ENCODE measurements around the gene SYPL1.

DNA sequence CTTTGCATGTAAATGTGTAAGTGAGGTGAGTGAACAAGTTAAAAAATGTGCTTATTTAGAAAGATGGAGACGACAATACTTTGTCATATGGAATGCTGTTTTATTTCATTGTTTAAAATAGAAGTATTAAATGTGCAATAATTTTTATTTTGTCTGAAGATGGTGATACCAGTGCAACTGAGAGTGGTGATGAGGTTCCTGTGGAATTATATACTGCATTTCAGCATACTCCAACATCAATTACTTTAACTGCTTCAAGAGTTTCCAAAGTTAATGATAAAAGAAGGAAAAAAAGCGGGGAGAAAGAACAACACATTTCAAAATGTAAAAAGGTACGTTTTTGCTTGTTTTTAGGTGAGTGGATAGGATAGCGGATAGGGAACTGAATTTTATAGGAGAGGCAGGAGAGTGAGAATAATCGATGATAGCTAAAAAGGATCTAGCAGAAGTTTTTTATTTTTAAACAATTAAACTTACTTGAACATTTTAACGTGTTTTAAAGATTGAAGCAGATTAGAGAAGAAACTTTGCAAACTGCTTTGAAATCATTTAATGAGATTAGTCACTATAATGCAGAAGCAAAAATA is 60.6 kb downstream of the KMT2E start:
- PRO-cap: no peak

DNA sequence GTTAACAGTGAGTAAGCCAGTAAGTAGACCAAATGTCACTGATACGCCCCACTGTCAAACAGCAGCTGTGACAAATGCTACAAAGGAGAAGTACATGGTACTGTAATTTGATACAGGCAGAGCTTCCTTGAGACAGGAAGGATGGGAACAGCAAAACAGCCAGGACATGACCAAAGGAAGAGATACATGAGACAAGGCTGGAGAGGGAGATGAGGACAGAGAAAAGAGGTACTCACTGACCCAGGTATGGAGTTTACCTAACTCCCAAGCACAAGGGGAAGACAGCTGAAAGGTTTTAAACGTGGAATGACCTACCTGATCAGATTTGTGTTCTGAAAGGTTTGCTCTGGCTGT is 127.0 kb downstream of the SRPK2 start:
- PRO-cap: no peak

- PRO-cap: no peak
These were observed 123.9 kb downstream of the SRPK2 start for GRCh38 chr7:105264569-105265429.

DNA sequence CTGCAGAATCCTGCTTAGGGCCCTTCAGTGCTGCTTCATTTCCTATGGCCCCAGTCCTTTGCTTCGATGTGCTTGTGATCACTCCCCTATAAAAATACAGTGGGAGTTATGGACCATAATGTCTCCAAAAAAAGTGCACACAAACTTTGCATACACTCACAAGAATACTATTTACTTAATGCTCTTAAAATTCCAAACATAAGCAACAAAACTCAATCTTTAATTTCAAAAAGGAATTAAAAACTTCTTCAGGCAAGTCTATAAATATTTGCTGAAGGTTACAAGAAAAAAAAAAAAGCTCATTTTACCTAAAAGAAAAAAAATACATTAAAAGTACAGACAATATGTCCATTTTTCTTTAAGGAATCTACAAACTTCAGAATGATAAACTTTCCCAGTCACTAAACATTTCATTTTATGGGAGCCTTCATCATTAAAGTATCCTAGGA is 79.7 kb downstream of the SRPK2 start:
- PRO-cap: no peak

DNA sequence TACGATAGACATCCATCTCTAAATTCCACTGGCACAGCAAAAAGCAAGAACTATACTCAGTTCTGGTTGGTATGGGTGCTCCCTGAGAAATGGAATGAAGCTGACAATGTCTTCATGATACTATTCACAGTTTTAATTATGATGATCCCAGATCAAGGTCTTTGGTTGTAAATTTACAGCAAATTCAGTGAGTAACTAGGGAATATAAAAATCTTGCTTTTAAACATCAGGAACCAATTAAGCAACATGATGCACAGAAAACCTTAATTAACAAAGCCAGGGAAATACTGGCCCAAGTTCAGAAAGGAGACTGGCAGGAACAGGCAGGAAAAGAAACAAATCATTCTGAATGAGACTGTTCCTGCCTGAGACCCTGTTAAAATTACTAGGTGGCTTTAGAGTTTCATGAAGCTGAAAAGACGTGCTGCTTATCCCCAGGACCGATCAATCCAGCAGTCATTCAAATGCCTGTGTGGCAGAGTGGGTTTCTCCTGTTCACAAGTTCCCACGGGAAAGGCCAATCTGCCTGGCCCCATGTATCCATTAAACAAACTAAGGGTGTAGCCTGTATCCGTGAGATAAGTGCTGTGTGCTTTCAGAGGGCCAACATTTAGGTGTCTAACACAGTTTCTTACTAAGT is 34.5 kb downstream of the PUS7 start:
- PRO-cap: no peak

- PRO-cap: no peak
These were observed 15.9 kb downstream of the EFCAB10 start for GRCh38 chr7:105565406-105565810.

GRCh38 chr7:105582636-105582976 is 1.3 kb upstream of the EFCAB10 start:
- PRO-cap: no peak

DNA sequence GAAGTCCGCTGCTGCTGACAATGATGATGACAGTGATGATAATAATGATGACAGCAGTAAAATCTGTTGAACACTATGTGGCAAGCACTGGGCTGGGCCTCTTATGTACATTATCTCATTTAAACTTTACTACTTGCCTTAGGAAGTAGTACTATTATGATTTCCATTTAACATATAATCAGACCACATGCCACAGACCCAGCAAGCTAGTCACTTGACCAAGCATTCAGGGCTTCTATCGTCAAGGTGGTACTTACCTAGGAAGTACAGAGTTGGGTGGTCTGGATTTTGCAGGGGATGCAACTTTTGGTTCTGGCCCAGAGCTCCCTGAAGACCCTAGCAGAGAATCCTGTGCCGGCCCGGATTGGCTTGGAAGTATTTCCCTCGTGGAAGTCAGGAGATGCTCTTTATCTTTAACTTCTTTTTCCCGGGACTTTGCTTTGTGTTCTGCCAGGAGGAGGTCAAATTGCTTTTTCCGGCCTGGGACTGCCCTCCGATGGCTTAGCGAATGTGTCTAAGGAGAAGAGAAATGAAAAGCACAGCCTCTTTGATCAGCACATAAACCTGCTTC is 56.9 kb upstream of the EFCAB10 start:
- PRO-cap: no peak

DNA sequence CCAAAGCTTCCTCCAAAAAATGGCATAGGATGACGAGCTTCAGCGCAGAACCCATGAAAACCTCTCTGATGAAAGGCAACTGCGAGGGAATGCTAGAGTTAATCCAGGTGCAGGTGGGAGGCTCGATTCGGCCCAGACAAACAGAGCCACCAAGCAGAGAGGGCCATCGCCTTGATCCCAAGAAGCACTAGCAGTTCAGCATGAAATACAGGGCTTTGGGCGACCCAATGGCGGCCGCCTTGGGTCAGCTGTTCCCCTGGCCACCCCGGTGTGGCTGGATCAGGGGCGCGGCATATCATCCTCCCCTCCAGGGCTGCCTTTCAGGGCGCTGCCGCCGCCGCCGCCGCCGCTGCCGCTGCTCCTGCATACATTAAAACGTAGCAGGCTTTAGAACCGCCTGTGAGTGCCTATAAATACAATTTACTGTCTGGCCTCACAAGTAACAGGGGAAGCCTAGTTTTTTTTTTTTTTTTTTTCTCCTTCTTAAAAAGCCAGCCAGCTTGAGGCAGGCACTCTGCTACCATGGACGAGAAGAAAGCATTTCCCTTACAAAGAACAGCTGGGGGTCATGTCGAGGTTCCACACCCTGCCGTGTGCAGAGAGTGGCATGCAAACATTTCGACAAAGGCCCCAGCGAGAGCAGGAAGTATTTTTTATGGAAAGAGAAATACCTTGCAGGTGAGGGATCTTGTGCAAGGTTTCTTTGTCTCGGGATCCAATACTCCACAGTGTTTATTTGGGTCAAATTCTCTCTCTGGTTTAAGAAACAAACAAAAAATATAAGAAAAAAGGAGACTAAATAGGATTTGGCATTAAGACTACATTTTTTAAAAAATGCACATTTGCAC is 57.7 kb upstream of the EFCAB10 start:
- PRO-cap: no peak

GRCh38 chr7:105775933-105776483 is 100.4 kb downstream of the ATXN7L1 start:
- PRO-cap: no peak

GRCh38 chr7:105857048-105858050 is 19.1 kb downstream of the ATXN7L1 start:
- PRO-cap: no peak

DNA sequence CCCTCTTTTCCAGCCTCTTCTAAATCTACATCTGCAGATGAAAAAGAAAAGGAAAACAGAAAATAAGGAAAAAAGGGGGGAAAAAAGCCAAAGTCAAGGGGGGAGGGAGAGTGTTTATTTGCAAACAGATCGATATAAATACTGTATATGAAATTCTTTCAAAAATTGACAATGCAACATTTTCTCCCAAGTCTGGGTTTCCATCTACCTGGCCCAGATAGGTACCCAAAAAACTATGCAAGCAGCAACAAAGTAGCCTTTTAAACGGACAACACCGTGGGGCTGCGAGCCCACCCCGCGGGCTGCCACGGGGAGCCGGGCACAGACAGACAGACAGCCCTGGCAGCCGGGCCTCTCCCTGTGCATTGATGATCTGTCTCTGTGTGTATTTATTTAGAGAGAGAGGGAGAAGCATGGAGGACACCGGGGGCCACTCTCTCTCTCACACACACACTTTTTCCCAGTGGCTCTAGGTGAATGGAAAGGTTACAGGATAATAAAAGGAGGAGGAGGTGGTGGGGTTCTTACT is 485 bp downstream of the ATXN7L1 start:
- PRO-cap: bidirectional peak, plus-strand start at position 396 of the sequence, minus-strand start at position 370 of the sequence

GRCh38 chr7:106074240-106074775 is 37.8 kb downstream of the SYPL1 start:
- PRO-cap: no peak

- PRO-cap: no peak
These were observed 2.1 kb downstream of the SYPL1 start for GRCh38 chr7:106110004-106110471.

DNA sequence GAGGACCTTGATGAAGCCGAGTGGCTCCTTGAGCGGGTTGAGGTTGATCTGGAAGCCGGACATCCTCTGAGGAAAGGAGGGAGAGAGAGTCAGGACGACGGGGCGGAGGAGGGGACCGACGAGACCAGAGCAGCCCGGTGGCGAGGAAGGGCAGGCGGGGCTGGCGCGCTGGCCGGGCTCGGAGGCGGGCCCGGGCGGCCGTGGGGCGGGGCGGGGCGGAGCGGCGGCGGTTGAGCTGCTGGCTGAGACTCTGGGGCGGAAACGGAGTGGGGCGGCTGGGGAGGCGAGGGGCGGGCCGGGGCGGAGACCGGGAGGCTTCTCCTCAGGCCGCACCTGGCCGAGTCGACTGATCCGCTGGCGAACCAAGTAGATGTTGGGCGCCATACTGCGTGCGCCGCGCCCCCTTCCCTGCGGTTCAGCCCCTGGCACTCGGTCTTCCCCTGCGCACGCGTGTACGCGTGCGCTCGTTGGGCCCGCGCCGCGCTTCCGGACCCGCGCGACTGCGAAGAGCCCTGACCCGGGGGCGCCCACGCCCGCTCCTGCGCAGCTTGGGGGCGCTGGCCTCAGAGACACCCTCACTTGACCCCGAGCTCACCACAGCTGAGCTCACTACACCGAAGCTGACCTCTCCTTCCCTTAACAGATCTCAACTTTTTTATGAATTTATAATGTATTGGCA is at the start of gene SYPL1:
Gene SYPL1, minus strand, starts transcription at position 167 of the 679 bp plus-strand sequence.
- PRO-cap: bidirectional peak, plus-strand start at position 267 of the sequence, minus-strand start at position 145 of the sequence; bidirectional peak, plus-strand start at position 340 of the sequence, minus-strand start at position 344 of the sequence

DNA sequence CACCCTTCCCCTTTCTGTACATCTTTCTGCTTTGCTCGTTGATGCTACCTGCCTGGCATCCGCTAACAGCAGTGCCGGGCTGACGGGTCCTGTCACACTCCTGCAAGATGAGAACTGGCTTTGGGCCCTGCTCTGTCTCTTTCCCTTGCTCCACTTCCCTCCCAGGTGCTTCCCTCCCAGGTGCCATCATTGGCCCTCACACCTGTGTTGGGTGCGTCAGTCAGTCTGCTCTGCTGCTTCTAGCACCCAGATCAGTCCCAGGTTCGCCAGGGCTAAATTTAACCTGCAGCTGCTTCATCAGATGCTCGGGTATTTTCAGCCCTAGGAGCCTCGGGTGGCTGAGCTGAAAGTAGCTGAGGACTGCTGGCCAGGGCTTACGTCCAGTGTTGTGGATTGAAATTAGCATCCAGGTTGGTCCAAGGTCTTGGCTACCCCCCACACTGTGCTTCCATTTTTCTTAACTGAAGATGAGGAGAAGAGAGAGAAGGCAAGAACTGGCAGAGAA is 65.6 kb upstream of the SYPL1 start:
- PRO-cap: no peak

DNA sequence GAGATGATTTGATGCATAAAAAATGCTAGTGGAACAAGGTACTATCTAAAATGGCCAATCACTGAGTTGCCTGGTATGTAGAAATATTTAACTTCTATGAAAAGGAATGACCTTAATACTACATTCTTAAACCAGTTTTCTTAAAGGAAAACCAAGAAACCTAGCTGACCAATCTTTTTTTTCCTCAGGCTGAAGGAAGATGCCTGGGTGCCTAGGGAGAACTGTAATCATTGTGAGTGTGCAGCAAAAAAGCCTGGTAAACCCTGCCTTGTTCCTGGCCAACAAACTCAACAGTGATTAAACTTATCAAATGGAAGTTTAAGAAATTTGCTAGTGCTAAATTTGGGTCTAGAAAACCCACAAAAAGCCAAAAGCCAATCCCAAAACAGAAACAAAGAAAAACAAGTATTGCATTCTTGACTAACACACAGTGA is 33.5 kb downstream of the NAMPT start:
- PRO-cap: no peak

- PRO-cap: no peak
These were observed 25.2 kb downstream of the NAMPT start for GRCh38 chr7:106259668-106259928.

GRCh38 chr7:106269675-106270256 is 15.0 kb downstream of the NAMPT start:
- PRO-cap: no peak

DNA sequence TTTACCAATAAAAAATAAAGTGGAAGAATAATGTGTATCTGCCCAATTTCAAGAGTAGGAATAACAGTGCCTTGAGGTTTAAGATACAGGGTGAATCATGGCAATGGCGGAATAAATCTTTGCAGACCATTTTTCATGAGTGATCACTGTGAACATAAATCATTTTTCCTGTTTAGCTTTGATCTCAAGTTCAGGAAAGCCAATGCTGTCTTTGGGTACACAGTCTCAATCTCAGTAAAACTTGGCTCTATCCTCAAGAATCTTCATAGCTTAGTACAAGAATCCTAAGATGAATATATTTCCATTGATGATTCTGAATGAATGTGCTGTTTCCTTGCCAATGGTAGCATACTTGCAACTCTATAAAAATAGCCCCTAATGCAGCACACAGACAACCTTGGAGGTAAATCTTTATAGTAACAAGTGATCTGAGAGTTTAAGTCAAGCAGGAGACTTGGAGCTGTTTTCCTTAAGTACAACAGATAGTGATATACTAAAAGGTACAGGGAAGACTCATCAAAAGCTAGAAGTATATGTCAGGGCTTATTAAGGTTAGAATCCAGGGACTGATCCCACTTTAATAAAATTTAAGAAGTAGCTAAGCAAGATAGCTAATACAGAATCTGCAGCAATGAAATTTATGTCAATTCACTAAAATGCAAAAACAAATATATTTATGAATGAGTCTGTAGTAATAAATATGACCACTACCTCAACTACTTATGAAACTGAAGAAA is 6.7 kb downstream of the NAMPT start:
- PRO-cap: no peak